RPMI7951 (cell line): ENCODE results near the gene DAPK1.

GRCh38 chr9:85744453-85744728 lies 2.6 kb upstream of the AGTPBP1 start:
- RAMPAGE, long total RNA: no peak

DNA sequence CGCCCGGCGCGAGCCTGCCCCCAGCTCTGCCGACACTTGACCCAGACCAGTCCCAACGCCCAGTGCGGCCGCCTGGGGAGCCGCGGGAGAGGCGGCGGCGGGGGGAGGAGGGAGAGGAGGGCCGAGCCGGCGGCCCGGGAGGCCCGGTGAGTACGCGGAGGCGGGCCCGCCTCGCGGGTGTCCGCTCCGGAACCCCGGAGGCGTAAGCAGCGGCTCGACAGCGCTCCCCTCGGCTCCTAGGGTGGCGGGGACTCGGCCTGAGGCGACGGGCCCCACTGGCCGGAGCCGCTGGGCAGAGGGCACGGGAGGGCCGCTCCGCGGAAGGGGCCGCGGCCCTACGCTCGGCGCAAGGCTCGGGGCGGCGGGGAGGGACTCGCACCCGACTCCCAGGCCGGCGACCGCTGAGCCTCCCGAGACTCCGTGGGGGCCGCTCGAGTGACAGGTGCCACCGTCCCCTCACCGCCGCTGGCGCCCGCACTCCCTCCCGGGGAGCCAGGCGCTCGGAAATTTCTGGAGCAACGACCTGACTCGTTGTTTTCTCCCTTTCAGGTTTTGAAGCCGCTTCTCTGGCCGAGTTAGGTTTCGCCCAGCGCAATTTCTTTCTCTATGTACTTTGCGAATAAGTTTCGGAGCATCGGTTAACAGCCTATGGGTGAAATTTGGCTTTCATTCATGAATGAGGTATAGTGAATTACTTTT lies 63.8 kb upstream of the AGTPBP1 start:
- RAMPAGE, long total RNA: no peak

DNA sequence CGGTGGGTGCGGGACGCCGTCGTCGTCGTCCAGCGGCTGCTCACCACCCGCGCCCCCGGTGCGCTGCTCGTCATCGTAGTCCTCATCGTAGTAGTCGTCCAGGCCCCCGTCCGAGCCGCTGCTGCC lies 1.5 kb downstream of the GAS1 start:
- RAMPAGE, long total RNA: no peak

DNA sequence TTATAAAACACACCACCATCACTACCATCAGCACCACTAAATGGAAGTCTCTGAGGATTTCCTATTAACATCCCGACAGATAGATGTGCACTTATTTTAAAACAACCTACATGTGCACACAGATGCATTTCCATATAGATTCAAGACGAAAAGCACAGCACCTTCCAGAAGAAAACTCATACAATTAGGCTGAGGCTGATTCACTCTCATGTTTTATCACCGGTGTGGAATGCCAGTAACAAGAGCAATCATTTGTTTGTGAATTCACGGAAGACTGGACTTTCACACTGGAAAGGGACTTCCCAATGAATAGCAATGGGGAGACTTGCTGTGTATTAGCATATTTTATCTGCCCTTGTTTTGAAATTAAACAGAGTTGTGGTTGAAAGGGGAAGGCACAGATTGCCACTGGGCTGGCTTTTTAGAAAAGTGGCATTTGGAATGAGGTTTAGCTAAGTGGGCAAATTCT lies 247.1 kb upstream of the GAS1 start:
- RAMPAGE, long total RNA: no peak

GRCh38 chr9:87337716-87338285 lies 159.9 kb upstream of the DAPK1 start:
- RAMPAGE, long total RNA: no peak

DNA sequence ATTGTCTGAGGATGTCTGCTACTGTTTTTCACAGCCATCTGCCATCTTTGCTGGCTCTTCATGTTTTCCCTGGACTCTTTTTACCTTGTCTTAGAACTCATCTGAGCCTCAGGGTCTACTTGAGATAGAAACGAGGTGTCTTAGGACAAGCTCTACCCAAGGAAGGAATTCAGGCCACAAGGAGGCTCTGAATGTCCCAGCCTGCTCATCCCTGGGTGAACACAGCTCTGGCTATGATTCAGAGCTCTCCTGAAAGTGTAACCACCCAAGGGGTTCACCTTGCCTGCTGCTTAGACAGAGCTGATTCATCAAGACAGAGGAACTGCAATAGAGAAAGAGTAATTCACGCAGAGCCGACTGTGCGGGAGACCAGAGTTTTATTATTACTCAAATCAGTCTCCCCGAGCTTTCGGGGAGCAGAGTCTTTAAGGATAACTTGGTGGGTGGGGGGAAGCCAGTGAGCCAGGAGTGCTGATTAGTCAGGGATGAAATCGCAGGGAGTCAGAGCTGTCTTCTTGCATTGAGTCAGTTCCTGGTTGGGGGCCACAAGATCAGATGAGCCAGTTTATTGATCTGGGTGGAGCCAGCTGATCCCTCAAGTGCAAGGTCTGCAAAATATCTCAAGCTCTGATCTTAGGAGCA lies 123.7 kb upstream of the DAPK1 start:
- RAMPAGE, long total RNA: no peak

DNA sequence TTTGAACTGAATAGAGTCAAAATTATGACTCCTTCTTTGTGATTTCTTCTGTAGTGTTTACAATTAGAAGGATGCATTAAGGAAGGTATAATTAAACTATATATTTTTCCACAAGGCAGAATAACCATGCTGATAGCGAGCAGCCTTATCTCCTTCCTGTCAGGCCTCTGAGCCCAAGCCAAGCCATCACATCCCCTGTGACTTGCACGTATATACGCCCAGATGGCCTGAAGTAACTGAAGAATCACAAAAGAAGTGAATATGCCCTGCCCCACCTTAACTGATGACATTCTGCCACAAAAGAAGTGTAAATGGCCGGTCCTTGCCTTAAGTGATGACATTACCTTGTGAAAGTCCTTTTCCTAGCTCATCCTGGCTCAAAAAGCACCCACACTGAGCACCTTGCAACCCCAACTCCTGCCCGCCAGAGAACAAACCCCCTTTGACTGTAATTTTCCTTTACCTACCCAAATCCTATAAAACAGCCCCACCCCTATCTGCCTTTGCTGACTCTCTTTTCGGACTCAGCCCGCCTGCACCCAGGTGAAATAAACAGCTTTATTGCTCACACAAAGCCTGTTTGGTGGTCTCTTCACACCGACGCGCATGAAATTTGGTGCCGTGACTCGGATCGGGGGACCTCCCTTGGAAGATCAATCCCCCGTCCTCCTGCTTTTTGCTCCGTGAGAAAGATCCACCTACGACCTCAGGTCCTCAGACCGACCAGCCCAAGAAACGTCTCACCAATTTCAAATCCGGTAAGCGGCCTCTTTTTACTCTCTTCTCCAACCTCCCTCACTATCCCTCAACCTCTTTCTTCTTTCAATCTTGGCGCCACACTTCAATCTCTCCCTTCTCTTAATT lies 86.9 kb upstream of the DAPK1 start:
- RAMPAGE, long total RNA: no peak

GRCh38 chr9:87497340-87498191 lies at the start of gene DAPK1:
Gene DAPK1 (plus strand): TSS chr9:87497867.
- RAMPAGE, long total RNA: no peak

DNA sequence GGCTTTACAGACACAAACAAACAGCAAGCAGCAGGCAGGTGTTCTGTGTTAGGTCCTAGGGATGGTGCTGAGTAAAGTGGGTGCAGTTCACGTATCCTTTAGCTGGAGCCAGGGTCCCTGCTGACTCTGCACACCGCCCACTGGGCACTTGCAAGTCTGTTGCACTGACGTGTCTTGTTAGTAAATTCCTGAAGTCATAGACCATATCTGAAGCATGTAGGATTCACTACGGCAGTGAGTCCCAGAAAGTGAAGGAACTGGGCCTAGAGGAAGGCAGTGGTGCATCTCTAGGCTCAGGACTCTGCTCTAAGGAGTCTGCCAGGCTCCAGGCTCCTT lies 96.6 kb downstream of the DAPK1 start:
- RAMPAGE, long total RNA: no peak

DNA sequence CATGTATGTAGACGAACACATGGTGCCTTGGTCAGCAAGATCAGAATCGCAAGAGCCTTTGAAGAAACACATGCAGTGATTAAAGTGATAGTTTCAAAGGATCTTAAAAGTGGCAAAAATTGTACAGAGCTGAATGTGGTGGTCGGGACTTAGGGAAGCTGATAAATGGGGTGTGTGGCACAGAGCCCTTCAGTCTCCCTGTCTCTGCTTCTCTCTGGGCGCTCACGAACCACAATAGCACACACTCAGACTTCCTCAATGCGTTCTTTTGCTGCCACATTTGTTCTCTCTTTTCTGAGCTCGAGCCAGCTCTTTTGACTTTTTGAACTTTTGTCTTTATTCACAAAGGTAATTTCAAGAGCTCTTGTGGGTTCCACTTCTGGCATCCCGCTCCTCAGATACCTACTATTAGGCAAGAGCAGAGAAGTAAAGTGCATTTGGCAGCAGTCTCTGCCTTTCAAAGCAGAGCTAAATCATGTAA lies 112.3 kb upstream of the CTSL start:
- RAMPAGE, long total RNA: no peak

GRCh38 chr9:87725528-87725736 lies 487 bp upstream of the CTSL start:
- RAMPAGE, long total RNA: no peak

GRCh38 chr9:88258035-88258434 lies 119.8 kb upstream of the SPATA31C2 start:
- RAMPAGE, long total RNA: no peak

DNA sequence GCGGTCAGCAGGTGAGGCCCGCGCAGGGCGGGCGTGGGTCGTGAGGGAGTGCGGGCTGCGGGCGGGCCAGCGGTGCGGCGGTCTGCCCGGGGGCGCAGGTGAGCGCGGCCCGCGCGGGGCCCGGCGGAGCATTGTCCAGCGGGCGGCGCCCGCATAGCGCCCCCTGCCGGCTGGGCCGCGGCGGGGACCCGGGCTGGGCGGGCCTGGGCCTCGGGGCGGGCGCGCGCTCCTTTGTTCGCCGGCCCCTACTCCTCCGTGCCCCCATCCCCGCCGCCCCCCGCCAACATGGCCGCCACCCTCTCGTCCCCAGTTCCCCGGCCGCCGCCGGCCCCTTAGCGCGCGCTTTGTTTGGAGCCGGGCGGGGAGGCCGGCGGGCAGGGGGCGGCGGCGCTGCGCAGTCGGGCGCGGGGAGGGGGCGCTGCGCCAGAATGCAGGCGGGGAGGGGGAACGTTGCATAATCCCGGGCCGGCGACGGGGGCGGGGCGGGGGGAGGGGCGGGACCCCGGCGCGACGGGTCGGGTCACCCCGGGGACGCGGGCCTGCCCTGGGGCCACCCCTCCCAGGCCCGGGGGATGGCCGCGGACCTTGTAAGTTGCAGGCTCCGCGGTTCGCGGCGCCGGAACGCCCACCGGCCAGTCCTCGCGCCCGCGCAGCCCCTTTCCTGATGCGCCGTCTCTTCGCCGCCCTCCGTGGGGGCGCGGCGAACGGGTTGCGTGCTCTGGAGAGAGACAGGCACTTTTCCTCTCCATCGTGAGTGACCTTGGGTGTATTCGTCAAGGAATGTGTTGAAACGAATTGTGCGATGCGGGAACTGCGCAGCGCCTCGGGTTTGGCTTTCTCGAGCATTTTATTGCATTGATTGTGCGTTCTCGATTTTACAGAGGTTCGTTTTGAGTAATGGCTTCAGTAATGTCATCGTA lies 544 bp downstream of the SPIN1 start:
- RAMPAGE, long total RNA: no peak

DNA sequence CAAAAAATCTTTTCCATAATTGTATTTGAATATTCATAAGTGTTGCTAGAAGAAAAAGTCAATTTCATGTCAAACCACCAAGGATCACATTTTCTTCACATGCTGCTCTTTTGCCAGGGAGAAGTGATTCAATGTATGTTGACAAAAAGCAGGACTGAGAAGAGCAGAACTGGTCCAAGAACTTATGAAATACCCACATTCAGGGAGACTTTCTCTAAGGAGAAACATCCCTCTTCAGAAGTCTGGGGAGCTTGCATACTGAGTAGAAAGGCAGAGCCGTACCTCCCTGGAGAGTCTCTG lies 6.7 kb upstream of the NXNL2 start:
- RAMPAGE, long total RNA: no peak

- RAMPAGE, long total RNA: no peak
These were observed 176.9 kb upstream of the S1PR3 start for GRCh38 chr9:88814263-88814953.

DNA sequence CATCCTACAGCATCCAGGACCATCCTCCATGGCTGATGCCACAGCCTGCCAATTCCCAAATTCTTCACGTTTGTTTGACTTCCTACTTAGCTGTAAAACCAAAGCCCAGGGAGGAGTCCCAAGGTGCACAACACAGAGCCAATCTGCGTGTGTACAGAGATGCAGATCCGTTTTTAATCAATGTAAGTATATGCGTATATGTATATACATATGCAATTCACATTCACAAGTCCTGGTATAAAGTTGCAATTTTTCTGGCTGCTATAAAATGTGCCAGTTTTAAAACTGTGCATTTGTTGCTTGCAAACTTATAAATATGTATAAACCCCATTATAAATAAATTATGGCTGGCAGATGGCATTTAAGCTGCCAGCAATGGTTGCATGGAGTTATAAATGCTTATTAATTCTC lies 16.6 kb downstream of the S1PR3 start:
- RAMPAGE, long total RNA: no peak

- RAMPAGE, long total RNA: no peak
These were observed 1.1 kb downstream of the SHC3 start for GRCh38 chr9:89177196-89178248.

DNA sequence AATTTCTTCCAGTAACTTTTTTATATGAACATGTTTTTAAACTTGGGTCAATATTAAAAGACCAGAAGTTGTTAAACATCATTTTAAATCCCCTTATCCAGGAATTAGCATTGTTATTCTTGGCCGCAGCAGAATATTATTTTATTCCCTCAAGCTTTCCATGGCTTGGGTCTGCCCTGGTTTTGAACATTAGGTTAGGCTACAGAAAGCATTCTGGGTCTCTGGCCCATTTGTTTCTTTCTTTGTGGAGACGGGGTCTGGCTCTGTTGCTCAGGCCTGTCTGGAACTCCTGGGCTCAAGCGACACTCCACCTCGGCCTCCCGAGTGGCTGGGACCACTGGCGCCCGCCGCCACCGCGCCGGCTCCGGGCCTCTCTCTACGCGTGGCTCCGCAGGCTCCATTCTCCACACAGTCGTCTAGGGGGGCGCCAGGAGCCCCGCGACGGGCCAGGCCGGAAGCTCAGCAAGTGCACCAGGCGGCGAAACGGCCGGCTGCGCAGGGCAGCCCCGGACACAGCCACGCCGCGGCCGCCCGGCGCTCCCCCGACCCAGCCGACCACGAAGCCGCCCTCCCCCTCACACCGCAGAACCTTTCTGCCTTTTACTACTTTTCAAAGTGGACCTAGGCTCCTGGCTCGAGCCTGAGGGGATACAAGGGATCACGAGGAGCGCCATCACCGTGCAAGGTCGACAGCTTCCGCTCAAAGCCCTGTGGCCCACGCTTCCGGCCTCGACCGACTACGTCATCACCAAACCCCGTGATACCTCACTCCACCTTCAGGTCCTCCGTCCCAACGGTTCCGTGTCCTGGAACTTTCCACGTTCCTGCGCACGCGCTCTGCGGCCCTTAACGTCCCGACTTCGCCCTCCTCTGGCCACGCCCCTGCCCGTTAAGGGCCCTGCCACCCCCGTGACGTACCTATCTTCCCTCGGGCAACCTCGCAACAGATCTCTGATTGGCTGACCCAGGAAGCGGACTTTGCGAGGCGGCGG lies 606 bp upstream of the CKS2 start:
- RAMPAGE, long total RNA: no peak

GRCh38 chr9:89322371-89322969 lies 4.2 kb downstream of the SECISBP2 start:
- RAMPAGE, long total RNA: no peak

DNA sequence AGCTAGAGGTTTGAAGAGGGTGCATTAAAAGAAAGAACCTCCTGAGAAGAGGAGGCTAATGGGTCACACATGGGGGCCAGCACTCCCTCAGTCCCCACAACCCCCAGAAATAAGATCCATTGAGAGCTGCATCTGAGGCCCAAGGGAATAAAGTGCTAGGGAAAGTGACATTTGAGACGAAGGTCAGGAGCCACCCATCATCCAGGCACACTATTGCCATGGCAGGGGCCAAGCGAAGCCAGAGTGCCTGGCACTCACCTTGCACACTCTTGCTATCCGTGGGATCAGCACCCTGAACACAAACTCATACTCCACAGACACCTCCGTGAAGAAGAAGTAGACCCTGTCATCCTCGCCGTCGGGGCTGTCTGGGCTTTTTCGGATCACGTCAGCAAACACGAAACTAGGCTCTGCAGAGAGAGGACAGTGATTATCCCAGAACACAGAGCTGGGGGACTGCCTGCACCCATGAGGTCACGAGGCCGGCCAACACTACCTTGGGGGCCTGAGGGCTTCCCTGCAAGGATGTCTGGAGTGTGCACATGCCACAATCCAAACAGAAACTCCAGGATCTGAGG lies 72.8 kb downstream of the SECISBP2 start:
- RAMPAGE, long total RNA: no peak